Caco-2 (cell line): ENCODE results near the gene ADCY7.

- PRO-cap: no peak
- RRBS: 71% methylated on average over 4 of the region's 14 CpGs
Observed at GRCh38 chr16:49464922-49465121, 91.2 kb downstream of the C16orf78 start.

GRCh38 chr16:49491520-49492205 lies 118.1 kb downstream of the C16orf78 start:
- PRO-cap: no peak
- RRBS: 63% methylated on average over 9 of the region's 21 CpGs

DNA sequence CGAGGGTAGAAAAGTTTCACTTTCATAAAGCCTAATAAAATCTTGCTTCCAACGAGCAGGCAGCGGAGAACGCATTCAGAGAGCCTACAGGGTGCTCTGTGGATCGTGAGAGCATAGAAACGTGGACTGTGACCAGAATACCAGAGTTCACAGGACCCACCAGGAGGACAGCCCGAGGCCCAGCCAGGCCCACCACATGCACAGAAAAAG lies 207.1 kb downstream of the C16orf78 start:
- PRO-cap: no peak
- RRBS: no CpG with 5 or more reads among the region's 7 CpGs

DNA sequence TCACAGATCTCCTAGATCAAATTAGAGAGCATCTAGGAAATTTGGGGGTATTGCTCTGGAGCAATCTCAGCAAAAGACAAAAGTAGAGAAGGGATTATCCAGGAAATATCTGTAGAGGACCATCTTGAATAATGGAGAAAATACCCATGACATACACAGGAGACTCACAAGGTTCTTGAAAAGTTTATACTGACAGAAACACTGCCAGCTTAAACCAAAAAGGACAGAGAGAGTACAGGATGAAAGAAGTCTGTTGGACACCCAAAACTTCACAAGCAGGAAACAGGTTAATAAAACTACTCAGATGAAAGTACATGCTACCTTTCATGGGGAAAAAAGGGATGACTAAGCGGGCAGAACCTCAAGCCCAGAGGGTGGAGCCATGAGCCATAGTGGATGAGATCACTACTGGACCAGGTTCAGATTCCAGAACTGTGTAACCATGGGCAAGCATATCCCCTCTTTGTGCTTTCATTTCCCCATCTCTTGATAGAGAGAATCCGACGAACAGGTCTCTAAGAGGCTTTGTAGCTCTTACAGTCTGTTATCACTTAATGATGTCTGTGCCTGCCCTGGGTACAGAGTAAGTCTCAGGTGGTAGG lies 207.0 kb downstream of the ZNF423 start:
- PRO-cap: no peak
- RRBS: no CpG with 5 or more reads among the region's 3 CpGs

- PRO-cap: unidirectional peak, minus-strand start at chr16:49755414
- RRBS: no CpG with 5 or more reads among the region's 18 CpGs
Observed at GRCh38 chr16:49755271-49755904, 100.5 kb downstream of the ZNF423 start.

- PRO-cap: no peak
- RRBS: no CpG with 5 or more reads among the region's 3 CpGs
Observed at GRCh38 chr16:50067370-50067720, 1.6 kb downstream of the HEATR3 start.

DNA sequence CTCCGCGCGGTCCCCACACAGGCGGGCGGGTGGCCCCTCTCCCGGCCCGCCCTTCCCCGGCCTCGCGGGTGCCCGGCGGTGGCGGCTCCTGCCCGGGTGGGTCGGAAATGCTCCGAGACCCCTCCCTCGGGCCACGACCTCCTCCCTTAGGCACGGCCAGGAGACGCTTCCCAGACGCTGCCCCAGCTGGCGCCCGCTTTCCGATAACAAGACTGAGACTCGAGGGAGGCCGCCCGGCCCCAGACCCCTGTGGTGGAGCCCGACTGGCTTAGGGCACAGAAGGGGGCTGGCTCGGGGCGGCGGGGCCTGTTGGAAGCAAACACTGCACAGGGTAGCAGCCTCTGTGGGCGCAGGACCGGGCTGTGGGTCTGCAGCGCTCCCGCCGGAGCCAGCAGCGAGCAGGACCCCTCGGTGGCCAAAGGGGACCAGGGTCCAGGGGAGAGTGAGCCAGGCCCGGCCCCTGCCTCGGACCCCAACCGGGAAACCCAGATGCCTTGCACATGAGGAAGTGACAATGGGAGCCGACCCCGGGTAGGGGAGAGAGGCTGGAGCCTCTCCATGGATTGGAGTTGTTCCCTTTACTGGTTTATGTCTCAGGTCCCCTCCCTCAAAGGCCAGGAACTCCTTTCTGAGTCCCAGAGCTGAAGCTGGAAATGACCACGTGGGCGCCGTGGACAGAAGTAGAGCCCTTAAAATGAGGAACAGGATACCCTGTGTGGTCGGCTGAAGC lies 19.9 kb upstream of the ADCY7 start:
- PRO-cap: bidirectional peak, plus-strand start at position 340 of the sequence, minus-strand start at position 214 of the sequence
- RRBS: 18% methylated on average over 11 of the region's 47 CpGs

DNA sequence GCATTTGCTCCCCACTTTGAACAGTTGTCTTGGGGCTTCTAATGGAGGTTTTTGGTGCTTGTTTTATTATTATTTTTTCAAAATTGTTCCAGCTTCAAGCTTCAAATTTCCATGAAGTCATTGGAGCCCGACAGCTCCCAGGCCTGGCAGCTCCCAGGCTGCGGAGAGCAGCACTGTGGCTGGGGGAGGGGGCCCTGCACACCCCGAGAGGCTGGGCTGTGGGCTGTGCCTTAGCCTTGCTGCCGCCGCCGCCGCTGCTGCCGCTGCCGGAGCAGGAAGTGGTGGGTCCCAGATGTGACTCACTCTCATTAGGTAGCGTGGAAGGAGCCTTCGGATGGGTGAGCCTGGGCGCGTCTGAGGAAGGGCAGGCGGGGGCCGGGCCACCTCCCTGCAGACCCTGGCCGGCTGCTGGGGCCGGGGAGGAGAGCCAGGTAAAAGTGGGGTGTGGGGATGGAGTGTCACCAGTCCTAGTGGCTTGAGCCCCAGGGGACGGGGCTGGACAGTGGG lies at the start of gene ADCY7:
Gene ADCY7, plus strand, starts transcription at position 302 of the 507 bp plus-strand sequence.
- PRO-cap: no peak
- RRBS: 99% methylated on average over 7 of the region's 18 CpGs

DNA sequence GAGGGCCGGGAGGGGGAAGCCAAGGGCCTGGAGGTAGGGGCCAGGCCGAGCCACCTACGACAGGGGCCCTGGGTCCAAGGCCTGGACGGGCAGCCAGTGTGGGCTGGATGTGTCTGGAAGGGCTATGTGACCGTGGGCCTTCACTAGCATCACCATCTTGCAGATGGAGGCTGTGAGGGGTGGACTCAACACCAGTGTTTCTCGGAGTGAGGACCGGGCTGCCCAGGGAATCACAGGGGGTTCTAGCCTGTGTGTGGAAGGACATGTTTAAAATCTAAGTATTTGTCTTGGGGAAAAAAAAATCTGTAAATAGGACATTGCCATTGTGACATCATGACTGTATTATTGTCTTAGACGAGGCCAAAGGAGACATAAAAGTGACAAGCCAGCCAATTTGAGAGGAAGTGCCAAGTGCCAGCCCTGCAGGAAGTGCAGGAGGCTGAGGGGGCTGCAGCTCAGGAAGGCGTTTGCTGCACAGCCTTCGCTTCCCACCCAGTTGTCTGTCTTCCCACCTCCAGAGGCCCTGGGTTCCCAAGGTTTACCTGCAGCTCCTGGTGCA lies 1.2 kb downstream of the ADCY7 start:
- PRO-cap: no peak
- RRBS: no CpG with 5 or more reads among the region's 10 CpGs

DNA sequence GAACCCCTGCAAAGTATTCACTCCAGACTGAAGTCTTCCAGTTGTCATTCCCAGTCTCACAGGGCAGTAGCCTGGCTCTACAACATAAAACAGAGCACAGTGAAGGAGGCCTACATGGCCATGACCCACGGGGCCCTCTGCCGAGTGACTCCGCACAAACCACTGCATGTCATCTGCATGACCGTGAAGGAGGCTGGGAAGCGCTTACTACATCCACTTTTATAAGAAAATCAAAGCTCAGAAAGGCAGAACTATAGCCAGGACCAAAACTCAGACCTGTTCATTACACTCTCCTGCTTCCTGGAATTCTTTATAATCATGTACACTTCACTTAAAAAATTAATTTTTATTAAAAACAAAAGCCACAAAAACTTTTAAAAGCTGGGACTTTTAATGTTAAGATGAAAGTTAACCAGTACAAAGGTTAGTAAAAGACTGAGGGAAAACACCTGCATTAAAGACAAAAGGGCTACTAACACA lies 42.4 kb downstream of the BRD7 start:
- PRO-cap: no peak
- RRBS: no CpG with 5 or more reads among the region's 5 CpGs

DNA sequence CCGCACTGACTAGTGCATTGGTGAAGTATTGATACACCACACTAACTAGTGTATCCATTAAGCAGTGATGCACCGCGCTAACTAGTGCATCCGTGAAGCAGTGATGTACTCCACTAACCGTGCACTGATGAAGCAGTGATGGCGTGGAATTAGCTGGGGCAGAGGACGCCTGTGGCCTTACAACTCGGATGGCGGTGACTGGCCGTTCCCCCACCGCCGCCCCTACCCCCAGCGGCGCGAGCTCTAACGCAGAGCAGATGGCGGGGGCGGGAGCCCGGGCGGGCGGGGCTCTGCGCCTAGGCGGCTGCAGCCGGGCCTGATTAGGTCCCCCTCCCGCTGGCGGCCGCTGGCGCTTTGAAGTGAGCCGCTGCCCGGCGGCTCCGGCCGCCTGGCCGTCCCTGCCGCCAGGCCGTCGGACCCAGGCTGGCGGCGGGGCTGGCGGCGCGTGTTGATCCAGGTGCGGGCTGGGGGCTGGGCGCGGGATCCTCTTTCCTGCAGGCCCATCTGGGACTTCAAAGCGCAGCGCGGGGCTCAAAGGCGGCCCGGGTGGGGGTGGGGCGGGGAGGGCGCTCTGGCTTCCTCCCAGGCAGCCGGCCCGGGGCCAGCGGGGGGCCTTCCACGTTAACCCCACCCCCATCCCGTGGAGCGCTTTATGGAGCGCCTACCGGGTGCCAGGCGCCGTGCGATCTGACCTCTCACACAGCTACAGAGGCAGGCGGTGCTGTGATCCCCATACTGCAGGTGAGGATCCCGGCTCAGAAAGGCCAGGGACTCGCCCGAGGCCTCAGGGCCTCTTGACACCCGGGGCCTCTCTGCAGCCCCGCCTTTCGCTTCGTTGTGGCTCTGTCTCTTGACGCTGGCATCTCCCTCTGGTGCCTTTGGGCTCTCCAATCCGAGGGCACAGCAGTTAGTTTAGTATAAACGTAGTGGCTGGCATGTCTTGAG lies 80.2 kb upstream of the NKD1 start:
- PRO-cap: bidirectional peak, plus-strand start at position 653 of the sequence, minus-strand start at position 425 of the sequence
- RRBS: 5% methylated on average over 30 of the region's 74 CpGs

- PRO-cap: no peak
- RRBS: no CpG with 5 or more reads among the region's 6 CpGs
Observed at GRCh38 chr16:50498710-50499160, 49.5 kb upstream of the NKD1 start.

- PRO-cap: no peak
- RRBS: no CpG with 5 or more reads among the region's 7 CpGs
Observed at GRCh38 chr16:50597005-50597403, 48.8 kb downstream of the NKD1 start.

DNA sequence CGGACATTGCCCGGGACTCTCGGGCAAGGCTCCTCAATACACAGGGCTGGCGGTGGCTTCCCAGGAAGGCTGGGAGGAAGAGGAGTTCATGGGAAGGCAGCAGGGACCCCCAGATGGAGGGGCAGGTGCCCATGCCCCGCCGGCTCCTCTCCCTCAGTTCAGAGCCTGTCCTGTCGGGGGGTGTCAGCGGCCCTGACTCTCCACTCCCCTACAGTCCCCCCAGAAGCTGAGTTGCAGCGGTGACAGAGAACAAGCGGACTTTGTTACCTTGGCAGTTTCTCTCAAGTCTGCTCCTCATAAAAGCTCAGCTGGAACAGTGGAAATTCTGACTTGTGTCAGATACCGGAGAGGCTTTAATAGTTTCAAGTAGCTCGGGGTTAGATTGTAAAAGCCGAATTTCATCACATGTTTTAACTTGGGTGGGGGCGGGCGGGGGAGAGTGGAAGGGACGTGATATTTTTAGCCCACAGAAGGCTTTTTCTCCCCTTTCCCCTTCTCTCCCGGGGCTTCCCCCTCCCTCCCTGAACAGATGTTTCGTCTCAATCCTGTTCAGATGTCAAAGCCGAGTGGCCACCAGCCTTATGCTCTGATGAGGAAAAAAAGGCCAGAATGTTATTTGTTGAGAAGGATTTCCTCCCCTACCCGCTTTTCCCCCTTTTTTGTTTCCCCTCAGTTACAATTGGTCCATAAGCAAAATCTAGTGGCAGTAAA lies 65.3 kb downstream of the NKD1 start:
- PRO-cap: no peak
- RRBS: no CpG with 5 or more reads among the region's 20 CpGs

GRCh38 chr16:50681613-50681982 lies 486 bp upstream of the SNX20 start:
- PRO-cap: no peak
- RRBS: no CpG with 5 or more reads among the region's 4 CpGs

DNA sequence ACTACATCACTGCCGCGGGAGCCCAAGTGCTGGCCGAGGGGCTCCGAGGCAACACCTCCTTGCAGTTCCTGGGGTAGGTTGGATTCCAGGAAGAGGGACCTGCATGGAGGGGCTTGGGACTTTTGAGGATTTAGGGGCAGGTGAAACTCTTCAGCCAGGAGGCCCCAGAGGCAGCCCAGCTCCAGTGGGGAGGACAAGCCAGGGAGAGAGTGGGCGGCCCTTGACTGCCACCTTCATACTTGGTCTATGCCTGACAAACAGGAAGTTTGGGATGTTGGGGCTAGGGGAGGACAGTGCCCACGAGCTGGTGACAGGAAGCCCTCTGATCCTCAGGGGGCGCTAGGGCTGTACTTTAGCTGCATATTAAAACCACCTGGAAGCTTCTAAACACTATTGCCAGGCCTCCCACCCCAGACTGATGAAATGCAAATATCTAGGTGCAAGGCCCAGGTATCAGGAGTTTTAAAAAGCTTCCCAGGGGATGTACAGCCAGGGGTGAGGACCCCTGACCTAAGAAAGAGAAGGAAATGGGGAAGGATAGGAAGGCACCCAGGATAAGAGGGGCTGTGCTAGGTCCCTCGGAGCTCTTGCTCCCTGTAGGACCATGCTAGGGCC lies 21.8 kb upstream of the CYLD start:
- PRO-cap: no peak
- RRBS: no CpG with 5 or more reads among the region's 8 CpGs

DNA sequence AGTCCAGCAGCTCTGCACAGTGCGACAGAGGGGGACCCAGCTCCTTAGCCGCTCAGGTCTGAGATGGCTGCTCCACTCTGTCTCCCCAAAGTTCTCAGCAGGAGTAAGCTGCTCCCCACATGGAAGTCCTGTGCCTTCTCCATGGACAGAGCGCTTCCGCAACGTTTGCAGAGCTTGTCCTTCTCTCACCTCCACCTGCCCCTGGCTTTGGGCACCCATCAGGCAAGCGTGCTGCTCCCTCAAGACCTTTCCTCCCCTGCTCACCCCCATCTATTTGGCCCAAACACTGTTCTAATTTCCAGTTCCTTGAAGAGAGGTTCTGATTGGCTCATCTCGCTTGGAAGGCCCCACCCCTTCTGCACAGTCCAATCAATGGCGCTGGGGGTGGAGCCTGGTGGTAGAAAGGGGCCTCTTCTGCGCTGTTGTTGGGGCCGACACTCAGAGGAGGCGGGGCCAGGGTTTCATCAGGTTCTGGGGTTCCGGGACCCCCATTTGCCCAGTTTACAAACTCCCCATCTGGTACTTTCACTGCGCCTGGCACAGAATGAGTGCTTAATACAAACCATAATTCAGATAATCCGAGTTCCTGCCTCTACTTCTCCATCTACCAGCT lies 137.2 kb downstream of the CYLD start:
- PRO-cap: no peak
- RRBS: no CpG with 5 or more reads among the region's 14 CpGs

- PRO-cap: no peak
- RRBS: no CpG with 5 or more reads among the region's 1 CpG
Observed at GRCh38 chr16:51050837-51051044, 100.3 kb downstream of the SALL1 start.

DNA sequence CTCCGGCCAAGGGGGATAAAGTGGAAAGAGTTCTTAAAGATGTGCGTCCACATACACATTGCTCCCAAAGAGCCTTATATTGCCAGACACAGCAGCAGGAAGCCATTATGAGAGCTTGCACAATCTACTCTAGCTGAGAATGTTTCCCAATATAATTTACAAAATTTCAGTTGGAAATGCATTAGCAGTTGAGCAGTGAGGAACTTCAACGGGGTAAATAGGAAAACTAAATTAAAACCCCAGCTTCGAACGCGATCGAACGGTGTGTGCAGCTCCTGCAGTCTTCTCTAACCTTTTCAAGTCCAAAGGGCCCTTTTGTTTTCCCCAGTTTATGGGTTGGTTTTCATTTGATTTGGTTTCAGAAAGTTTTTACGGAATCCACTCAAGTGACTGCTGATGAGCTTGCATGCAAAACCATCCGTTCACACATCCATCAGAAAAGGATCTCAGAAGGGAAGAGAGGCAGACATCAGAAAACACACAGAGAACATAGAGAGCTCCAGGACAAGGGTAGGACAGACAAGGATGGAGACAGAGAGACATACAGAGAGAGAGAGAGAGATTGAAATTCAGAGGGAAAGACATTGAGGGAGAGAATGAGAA lies 95.4 kb downstream of the SALL1 start:
- PRO-cap: no peak
- RRBS: no CpG with 5 or more reads among the region's 10 CpGs

- PRO-cap: no peak
- RRBS: no CpG with 5 or more reads among the region's 6 CpGs
Observed at GRCh38 chr16:51120018-51120736, 30.9 kb downstream of the SALL1 start.